ENCODE data around the gene LYL1.

- PRO-cap, 2 experiments, result no peak in any of the 2 experiments
Measured at GRCh38 chr19:12727830-12728342, 4.2 kb upstream of the TNPO2 start.

GRCh38 chr19:12730474-12731494 lies 3.7 kb downstream of the TRIR start:
- PRO-cap, 2 experiments, result no peak in any of the 2 experiments

DNA sequence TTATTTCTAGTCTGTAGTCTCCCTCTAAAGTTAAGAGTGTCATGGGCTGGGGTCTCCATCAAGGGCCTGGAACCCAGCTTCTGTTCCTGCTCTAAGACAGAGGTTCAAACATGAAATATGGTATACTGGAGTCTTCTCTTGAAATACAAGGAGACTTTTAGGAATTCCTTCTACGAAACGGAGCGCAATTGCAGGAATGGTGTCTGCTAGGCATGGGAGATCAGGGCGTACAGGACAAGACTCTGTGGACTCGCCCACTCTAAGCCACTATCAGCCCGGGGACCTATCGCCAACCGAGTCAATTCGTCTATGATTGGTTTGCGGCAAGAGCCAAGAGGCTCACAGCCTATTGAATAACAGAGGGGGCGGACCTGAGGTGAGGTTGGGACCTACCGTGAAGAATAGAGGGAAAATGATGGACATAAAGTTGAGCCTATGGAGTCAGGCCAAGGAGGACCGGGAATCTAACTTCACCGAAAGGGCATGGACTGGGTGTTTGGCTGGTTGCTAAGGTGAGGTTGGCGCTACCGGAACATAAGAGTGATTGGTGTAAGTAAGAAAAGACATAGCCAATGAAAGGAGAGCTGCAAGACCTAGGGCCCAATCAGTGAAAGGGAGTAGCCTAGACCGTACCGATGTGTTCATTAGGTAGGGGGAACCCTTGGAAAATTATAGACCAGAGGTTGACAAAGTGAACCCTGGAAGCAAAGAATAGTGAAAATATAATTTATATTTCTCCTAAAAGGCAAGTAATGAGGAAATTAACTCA lies 468 bp upstream of the GET3 start:
- PRO-cap, 2 experiments, result peak in 2 of 2 experiments; most common minus-strand start position 466 of the sequence (in 2)

- PRO-cap, 2 experiments, result peak in 1 of 2 experiments; most common plus-strand start chr19:12793078 (in 1)
Measured at GRCh38 chr19:12793003-12793178, 1.6 kb downstream of the JUNB start.

DNA sequence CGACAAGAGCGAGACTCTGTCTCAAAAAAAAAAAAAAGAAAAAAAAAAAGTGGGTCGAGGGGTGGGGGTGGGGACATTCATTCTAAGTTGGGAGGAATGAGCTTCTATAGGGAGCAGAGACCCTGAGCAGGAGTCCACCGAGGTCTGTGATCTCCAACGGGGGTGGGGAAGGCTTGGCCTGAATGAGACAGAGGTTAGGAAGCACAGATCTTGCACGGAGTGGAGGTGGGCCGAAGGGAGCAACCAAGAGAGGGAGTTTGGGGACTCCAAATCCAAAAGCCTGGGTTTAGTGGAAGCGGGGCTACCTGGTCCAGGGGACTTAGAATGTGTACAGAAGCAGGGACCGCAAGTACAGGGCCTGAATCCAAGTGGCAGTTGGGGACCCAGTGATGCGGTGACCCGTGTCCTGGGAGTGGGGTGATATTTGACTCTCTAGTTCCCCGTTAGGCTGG lies 486 bp upstream of the RNASEH2A start:
- PRO-cap, 2 experiments, result no peak in any of the 2 experiments

GRCh38 chr19:12838816-12839493 lies 640 bp downstream of the MAST1 start:
- PRO-cap, 2 experiments, result no peak in any of the 2 experiments

- PRO-cap, 2 experiments, result no peak in any of the 2 experiments
Measured at GRCh38 chr19:12867396-12867861, 13.8 kb downstream of the DNASE2 start.

- PRO-cap, 2 experiments, result peak in 1 of 2 experiments; most common plus-strand start chr19:12873545 (in 1); most common minus-strand start chr19:12873426 (in 1)
Measured at GRCh38 chr19:12873095-12873841, 8.0 kb downstream of the DNASE2 start.

DNA sequence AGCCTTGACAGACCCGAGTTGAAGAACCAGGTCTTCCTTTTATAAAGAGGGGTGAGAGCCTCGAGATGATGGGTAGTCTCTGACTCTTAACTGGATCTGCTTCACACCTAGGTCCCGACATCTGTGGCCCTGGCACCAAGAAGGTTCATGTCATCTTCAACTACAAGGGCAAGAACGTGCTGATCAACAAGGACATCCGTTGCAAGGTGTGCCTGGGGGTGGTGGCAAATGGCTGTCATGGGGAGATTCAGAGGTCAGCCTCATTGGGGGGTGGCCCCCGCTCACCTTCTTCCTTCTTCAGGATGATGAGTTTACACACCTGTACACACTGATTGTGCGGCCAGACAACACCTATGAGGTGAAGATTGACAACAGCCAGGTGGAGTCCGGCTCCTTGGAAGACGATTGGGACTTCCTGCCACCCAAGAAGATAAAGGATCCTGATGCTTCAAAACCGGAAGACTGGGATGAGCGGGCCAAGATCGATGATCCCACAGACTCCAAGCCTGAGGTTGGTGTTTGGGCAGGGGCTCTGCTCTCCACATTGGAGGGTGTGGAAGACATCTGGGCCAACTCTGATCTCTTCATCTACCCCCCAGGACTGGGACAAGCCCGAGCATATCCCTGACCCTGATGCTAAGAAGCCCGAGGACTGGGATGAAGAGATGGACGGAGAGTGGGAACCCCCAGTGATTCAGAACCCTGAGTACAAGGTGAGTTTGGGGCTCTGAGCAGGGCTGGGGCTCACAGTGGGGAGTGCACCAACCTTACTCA lies 1.7 kb downstream of the CALR start:
- PRO-cap, 2 experiments, result peak in 1 of 2 experiments; most common plus-strand start position 456 of the sequence (in 1); most common minus-strand start position 125 of the sequence (in 1)

DNA sequence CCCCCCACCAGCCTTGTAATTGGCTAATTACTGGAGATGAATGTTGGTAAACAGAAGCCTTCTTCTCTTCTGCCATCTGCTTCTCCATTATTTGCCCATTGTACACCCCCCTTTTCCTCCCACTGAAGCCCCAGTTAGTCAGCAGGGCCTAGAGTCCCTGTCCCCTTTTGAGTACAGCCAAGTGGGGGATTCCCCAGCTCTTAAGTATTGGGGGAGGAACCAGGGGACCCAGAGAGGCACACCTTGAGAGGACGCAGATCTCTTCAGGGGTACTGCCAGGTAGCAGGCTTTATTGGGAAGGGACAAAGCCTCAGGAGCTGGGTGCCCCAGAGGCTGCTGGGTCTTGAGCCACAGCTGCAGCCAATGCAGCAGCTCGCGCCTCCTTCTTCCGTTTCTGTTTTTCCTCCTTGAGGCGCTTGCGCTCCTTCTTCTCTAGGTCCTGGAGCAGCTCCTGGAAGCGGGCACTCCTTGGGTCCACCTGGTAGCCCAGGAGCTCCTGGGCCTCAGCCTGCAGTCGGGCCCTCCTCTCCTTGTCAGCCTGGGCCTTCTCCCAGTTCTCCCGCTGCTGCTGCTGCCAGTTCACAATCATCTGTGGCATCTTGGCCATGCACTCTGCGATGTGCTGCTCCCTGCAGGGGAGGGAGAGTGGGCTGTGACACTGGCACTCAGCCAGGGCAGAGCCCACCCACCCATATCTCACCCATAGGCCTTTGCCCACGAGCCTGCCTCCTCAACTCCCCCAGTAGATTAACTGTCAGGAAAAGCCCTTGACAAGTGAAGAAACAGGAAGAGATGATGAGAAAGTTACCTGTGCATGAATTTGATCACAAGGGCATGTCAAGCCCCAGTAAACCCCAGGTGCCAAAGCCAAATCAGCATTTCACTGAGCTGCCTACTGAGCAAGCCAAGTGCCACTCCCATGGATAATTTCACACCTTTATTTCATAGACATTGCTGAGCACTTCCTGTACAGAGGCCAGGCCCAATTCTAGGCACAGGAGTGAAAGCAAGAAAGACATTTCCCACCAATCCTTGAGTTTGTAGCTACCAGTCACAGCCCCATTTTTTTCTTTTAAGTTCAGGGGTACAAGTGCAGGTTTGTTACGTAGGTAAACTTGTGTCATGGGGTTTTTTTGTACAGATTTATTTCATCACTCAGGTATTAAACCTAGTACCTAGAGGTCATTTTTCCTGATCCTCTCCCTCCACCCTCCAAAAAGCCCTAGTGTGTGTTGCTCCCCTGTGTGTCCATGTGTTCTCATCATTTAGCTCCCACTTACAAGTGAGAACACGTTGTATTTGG lies 2.7 kb downstream of the GADD45GIP1 start:
- PRO-cap, 2 experiments, result no peak in any of the 2 experiments

DNA sequence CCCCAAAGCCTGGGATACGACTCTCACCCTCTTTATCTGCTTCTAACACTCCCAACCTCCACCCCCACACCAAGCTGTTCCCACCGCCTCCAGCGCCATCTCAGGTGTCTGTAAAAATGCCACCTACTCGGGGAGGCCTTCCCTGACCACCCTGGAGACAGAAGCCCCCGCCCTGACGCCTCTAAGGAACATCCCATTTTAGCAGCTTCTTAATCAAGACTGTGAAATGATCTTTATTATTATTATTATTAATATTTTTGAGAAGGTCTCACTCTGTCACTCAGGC lies 3.7 kb upstream of the DAND5 start:
- PRO-cap, 2 experiments, result no peak in any of the 2 experiments

DNA sequence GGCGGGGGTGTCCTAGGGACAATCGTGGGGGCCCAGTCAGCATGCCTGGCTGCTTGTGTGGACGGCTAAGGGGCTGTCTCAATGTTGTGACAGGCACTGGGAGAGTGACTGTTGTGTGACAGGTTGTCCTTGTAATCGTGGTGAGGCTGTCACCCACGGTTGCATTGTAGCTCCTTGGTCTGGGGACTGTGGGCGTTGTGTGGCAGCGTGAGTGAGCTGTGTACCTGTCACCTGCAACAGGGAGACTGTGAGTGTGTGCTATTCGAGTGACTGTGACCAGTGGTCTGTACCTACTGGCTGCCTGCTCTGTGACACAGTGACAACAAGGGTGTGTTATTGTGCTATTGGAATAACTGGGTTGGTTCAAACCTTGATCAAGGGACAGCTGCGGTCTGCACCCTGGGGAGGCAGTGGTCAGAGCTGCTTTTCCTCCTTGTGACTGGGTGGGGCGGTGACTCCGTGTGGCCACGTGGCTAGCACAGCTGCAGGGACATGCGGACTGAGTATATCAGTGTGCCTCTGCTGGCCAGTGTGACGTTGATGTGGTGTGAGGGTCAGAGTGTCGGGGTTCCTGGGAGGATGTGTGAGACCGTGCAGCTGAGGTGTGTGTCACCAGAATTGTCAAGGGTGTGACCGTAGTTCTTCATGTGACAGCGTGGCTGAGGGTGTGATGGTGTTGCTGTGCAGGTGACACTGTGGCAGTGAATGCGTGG lies 10.2 kb upstream of the NFIX start:
- PRO-cap, 2 experiments, result no peak in any of the 2 experiments

DNA sequence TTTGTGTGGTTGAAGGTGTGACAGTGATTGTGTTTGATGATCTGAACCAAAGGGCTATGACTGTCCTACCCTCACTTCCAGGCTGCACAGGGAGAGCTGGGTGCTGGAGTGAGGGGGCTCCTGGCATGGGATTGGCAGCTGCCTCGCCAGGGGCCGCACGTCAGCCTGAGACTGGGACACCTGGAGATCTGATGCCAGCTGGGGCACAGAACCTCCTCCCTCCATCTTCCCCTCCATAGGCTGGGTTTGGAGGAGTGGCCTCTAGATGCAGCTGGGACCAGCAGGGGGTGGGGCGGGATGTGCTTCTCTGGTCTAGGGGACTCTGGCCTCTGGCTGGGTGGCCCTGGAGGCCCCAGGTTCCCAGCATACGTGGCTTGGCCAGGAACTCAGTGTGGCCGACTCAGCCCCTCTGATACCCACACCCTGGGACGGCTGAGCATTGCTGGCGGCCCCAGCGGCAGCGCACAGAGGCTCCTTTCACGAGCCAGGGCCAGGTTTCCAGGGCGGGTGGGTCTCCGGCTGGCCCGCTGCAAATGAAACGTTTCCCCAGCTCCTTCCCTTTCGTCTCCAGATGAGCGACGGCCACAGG lies 9.5 kb upstream of the NFIX start:
- PRO-cap, 2 experiments, result peak in 2 of 2 experiments; most common plus-strand start position 74 of the sequence (in 2)

DNA sequence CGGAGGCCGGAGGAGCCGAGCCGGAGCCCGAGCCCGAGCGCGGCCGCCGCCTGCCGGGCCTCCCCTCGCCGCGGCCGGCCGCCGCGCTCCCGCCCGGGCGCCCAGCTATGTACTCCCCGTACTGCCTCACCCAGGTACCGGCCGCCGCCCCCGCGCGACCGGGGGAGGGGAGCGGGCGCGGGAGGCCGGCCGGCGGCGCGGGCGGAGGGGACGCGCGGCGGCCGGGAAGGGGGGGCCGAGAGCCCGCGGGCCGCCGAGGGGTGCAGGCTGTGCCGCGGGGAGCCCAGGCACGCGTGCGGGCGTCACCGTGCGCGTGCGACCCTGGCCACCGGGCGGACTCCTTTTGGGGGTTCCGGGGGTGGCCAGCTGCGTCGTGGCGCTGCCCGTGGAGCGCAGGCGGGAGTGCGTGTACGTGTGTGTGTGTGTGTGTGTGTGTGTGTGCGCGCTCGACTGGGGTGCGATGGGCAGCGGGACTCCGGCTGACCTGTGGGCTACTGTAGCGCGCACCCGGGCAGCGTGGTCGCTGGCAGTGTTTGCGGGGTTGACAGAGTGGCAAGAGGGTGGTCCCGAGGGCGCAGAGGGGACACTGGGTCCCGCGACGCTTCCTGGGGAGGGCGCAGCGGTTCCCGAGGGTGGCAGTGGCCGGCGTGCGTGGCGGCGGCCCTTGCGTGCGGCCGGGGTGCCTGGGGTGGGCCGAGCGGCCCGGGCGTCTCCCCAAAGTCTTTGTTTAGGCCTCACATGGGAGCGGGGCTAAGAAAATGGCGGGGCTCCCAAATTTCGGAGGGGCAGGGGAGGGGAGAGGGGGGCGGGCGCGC lies 663 bp downstream of the NFIX start:
- PRO-cap, 2 experiments, result no peak in any of the 2 experiments

GRCh38 chr19:13016503-13016977 lies 21.3 kb downstream of the NFIX start:
- PRO-cap, 2 experiments, result no peak in any of the 2 experiments

DNA sequence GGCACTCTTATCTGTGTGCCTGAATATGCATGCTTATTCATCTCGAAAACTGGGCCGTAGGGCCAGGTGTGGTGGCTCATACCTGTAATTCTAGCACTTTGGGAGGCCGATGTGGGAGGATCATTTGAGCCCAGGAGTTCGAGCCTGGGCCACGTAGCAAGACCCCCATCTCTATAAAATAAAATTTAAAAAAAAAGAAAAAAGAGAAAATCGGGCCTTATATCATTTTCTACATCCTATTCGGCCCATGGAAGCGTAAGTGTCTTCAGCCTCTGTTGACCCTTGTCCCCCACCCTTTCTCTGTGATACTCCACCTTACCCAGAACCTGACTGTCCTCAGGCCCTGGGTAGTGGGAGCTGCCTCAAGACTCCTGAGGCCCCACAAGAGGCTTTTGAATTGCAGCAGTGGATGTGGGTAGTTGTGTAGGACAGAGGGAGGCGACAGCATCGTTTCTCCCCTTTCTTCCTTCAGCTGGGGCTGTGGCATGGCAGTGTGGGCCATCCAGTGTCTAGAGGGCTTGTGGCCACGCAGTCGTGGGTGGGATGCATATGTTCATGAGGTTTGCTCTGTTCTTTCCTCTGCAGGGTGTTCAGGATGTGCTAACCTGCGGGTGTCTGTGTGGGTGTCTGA lies 48.6 kb downstream of the NFIX start:
- PRO-cap, 2 experiments, result peak in 1 of 2 experiments; most common minus-strand start position 522 of the sequence (in 1)

DNA sequence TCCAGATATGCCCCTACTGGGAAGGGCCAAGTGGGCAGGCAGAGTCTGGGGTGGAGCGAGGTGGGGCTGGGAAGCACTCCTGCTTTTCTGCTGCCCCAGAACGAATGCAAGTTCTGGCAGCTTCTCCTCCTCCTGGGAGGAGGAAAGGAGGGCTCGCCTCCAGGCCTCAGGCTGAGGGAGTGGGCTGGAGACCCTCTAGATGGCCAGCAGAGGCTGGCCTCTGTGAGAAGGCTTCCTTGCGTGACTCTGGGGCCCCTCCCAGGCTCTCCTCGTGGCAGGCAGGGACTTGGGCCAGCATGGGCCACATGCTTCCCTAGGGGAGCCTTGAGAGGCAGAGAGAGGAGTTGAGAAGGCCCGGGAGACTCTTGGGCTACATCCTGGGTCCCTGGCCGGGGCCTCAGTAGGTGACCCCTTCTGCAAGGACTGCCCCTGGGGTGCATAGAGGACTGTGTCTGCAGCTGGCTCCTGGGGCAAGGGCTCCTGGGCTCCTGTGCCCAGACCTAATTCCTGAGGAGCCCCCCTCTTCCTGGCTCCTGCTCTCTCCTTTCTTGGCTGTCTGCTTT lies 25.9 kb downstream of the LYL1 start:
- PRO-cap, 2 experiments, result no peak in any of the 2 experiments

DNA sequence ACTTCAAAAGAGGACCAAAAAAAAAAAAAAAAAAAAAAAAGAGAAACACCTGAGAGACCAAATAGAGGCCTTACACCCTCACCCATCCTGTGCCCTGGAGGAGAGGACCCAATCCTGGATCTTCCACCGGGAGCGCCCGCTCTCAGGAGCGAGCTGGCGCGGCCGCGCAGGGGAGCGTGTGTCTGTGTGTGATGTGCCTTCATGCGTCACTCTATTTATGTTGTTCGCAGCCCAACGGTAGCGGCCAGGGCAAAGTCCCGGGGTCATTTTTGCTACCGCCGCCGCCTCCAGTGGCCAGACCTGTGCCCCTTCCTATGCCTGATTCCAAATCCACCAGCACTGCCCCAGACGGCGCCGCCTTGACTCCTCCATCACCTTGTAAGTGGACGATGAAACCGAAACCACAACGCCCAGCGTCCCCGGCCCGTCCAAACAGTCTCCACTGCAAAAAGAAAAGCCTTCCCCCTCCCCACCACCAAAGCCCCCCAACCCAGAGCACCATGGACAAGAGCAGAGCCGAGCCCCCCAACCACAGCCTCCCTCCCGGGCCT lies 14.8 kb downstream of the LYL1 start:
- PRO-cap, 2 experiments, result no peak in any of the 2 experiments

DNA sequence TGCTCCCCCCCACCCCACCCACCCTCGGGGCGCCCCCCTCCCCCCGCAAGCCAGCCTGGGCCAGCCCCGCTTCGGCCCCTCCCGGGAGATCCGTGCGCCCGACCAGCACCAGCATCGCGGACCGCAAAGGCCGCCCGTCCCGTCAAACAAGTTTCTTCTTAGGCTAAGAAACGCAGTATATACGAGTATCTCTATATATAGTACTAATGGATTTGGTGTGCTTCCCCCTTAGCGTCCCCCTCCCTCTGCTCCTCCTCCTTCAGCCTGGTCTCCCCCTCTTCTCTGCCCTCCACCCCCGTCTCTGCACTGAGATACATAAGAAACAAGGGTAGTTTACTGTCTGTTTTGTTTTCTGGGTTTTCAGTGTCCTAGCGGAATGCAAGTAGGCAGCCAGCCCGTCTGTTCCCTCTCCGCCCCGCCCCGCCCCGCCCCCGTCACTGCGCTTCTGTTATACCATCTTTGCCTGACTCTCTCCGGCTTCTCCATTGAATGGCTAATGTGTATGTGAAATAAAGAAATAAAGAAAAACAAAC lies 4.3 kb downstream of the LYL1 start:
- PRO-cap, 2 experiments, result peak in 2 of 2 experiments; most common plus-strand start position 363 of the sequence (in 2); most common minus-strand start position 171 of the sequence (in 1)

DNA sequence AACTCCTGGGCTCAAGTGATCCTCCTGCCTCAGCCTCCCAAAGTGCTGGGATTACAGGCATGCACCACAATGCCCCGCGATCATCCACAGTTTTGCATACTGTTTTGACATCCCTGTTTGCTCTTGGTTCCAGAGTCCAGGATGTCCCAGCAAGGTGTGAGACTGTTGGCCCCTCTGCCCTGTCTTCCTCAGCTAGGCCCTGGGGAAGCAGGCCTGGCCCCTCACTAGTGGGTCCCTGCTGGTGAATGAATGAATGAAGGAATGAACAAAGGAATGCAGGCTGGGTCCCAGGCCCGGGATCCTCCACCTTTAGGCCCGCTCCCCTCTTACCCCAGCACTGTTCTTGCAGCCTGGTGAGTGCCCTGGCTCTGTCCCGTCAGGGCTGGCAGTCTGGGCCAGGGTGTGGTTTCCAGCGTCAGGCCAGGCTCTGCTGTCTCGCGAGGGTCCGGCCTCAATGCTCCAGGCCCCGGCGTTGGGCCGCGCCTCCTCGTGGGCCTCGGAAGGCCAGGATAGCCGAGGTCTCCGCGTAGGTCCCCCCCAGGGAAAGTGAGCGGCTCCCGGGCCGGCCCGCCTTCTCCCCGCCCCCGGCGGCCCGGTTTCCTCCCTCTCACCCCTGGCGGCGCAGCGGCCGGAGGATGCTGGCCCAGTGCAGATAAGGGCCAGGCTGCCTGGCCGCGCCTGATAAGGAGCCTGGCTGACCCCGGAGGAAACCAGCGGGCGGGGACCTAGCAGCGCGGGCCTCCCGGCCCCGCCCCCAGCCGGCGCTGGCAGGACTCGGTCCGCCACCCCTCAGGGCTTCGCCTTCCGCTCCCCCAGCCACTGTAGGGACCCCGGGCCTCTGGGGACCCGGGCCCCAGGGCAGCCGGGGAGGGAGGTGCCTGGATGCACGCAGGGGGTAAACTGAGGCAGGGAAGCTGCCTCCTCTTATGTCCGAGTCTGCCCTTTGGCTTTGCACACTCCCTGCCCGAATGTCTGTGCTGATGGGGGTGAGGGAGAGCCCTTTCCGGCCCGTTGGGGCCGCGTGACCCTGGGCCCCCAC lies at the start of gene LYL1:
Gene LYL1, minus strand, starts transcription at position 658 of the 1,039 bp plus-strand sequence.
- PRO-cap, 2 experiments, result peak in 1 of 2 experiments; most common plus-strand start position 753 of the sequence (in 1); most common minus-strand start position 654 of the sequence (in 1)

All from cytotoxic T cell (primary cell).